SP-49 (cell line): ENCODE measurements around a stretch of chr13.

GRCh38 chr13:72952945-72953317 is 105.9 kb upstream of the KLF5 start:
- PRO-cap, result no peak

- PRO-cap, result no peak
Measured at GRCh38 chr13:73061854-73063080, 3.5 kb downstream of the KLF5 start.

DNA sequence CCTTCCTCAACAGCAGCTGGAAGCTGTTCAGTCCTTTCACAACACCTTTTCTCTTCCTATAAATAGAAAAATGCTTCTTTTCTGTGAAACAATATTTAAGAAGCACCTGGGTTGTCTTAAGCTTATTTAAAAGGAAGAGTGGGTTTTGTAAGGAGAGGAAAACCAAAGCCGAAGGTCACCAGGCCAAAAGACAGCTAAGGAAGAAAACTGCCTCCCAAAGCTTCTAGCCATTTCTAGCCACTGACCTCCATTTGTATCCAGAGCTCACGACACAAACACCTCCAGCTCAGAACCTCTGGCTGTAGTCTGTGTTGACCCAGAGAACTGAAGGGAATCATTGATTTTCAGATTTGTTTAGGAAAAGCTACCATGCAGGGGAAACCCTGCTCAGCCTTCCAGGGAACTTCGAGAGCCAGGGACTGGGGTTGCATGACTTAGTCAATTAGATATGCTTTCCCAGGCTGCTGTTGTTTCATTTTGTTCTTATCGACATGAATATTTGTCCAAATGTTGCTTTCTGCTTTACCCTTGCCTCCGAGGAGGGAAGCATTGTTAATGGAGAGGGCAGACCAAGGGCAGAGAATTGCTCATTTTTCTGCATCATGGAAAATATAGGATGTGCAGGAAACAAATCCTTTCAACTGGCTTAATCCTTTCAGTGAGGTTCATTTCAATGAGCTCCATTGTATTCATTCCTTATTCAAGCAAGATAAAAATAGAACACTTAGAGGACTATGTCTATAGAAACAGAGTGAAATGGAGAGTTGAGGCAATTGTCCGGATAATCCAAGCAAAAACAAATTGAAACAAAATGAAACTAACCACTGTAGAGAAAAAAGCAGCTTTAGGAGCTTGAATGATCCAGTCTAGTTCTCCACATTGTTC is 82.5 kb downstream of the KLF5 start:
- PRO-cap, result no peak

DNA sequence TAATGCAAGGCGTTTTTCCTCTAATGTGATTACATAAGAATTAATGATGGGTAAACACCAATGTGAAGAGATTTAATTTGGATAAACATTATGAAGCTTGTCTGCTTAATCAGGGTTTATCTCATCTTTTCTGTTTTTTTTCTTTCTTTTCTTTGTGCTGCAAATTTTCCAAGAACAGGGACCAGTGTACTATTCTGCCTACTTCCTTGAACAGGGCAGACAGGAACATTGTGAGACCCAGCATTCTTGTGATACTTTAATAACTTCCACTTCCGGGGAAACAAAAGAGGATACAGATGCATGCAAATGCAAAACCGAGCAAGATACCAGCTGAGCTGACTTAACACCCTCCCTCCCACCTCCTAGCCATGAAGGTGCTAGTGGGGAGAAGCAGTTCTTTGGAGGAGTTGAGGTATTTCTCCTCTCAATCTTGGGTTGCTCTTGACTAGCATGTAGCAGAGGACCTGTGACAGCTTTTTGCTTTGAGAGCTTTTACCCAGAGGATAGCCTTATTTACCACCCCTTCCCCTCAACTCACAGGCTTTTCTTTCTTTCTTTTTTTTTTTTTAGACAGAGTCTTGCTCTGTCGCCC is 111.1 kb downstream of the KLF5 start:
- PRO-cap, result no peak

- PRO-cap, result no peak
Measured at GRCh38 chr13:73288393-73289014, 229.7 kb downstream of the KLF5 start.

DNA sequence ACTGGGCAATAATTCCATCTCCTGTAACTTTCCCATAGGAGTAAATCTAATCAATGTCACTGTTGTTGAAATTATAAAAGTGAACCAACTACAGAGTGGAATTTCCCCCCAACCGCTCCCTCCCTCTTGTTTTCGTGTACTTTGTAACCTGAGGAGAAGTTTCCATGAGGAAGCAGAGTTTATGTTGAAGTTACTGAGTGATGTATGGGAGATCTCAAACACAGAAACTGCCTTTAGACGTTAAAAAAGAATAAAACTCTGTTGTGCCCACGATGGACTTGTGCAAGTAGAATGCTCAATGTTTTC is 559.7 kb downstream of the KLF5 start:
- PRO-cap, result no peak

DNA sequence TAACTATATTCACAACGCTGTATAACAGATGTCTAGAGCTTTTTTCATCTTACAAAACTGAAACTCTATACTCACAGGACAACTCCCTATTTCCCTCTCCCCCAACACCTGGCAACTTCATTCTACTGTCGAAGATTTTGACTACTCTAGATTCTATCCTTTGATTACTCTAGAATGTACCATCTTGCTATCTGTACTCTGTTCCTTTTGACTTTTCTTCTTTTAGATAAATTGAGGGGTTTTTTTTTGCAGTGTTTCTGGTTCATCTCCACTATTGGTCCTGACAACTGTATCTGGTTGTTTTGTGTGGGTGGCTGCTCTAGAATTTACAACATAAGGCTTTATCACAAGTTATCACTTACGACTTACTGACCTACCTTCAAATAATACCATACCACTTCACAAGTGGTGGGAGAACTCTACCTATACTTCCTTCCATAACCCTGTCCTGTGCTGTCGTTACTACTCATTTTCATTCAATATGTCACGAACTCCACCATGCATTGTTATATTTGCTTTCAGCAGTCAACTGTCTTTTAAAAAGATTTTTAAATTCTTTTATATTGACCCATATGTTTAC is 875.2 kb downstream of the KLF5 start:
- PRO-cap, result no peak

GRCh38 chr13:74287997-74289033 is 1193.7 kb downstream of the TBC1D4 start:
- PRO-cap, result no peak

DNA sequence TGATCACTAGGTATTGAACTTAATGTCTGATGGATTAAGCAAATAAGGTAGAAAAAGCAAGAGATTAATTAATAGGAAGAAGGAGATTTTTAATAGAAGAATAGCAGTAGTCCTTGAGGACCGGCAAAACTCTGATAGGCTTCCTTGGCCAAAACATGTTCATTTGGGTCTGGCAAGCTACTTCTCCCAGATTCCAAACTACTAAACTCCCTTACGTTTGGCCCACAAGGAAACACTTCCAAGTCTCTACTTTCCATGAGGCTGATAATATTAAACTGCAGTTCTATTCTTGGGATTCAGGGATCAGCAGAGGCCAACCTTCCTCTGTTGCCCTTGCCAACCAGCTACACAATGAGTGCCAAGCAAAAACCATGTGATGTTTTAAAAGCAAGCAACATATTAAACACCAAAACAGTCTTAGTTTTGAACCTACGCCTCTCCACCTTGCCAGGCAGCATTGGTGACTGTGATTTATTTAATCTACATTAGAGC is 287.3 kb downstream of the TBC1D4 start:
- PRO-cap, result no peak

DNA sequence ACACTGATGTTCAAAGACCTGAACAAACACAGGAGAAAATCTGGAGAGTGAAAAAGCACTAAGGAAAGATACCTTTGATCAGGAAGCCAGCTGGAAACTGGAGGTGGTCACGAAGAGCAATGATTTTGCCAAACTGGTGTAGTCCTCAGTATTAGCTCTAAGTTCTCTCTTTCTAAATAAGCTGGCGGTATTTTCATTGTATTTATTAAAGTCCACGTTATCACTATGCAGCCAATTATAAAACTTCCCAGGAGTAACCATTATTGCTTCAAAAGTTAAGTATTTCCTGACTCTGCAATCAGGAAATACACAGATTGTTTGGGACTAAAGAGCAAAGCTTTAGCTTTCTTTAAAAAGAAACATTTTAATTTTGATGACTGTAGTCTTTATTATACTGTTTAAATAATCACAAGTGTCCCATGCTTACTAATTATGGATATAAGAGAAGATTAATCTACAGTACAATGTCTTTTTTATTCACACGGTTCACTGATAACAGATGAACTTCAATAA is 115.1 kb downstream of the TBC1D4 start:
- PRO-cap, result no peak

DNA sequence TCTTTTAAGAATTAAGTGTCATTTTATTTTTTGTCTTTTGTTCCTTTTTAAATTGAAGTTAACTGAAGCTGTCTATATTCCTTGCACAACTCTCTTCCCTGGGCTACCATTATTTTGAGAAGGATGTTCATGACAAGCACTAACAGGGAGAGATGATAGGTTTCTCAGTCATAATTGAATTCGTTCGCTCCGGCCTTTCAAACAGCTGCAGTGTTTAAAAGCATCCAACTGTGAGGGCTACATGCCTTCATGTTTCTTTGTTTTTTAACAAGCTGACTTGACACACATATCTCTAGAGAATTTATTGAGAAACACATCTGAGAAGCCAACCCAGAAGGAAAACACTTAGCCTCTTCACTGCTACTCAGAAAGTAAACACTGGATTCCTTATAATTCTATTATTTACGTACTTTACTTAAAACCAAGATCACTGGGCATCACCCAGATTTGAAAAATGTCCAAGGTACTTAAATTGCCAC is 76.0 kb downstream of the TBC1D4 start:
- PRO-cap, result no peak

DNA sequence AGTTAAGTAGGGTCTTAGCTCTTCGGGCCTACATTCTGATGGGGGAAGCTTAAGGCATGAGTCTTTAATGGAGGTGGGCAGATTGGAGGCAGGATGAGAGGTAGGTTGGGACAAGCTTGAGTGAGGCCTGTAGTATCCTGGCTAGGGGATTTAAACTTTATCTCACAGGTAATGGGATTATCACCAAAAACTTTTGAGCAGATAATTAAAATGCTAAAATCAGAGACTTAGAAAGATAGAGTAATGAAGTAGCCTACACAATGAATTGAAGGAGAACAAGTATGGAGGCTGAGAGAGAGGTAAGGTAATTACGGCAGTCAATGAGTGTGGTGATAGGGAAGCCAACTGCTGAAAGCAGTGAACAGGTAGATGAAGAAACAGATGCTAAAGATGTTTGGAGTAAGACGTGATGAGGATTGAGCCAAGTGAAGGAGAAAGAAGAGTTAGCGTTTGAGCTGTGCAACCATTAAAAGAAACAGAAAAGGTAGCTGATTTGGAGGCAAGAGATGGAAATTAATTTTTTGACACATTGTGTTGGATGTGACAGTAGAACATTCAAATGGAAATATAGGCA is 137.1 kb downstream of the LMO7 start:
- PRO-cap, result no peak

DNA sequence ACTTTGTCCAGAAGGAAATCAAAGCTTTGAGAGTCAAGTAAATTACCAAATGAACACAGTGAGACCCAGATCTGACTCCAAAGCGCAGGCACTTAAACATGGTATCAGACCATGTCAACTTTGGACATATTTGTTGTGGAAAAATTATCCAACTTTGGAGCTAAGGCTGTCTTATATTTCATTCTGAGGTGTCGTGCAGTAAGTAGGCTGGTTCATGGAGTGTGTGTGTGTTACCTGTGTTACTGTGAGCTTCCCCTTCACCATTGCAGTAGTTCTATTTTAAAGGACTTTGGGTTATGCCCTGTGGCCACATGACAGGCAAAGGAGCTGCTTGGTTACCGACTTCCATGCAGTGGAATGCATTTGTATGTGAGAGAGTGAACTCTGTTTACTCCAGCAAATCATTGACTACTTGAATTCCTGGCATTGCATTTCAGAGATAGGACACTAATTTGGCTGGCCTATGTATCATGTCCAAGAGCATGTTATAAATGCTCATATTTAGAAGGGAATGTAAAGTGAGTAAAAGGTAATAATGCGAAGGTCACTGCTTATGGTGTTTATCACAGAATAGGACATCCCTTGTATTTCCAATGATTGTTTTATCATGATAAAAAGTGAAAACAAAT is 156.3 kb downstream of the LMO7 start:
- PRO-cap, result no peak

GRCh38 chr13:75796700-75796965 is 160.5 kb downstream of the LMO7 start:
- PRO-cap, result no peak

DNA sequence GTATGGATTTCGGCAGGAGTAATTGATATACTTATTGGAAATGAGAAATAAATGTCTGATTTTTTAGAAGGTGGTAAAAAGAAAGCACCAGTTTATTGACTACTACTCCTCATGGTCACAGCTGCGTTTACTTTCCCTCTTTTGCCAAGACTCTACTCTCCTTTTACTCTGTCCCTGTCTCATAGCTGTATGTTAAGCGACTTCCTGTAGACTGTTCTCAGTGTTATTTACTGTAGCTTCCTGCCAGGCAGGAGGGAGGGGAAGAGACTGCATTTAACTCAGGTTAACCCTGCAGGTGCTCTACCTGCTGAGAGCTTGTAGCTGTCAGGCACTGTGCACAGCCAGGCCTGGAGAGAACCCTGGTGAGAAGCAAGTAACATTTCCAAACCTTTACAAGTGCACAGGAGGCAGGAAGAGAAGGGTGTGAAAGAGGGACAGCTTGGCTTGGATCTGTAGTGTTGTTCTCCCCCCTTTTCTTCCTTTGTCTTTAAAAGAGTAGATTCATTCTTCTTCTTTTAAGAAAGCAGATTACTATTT is 167.0 kb downstream of the LMO7 start:
- PRO-cap, result no peak

- PRO-cap, result no peak
Measured at GRCh38 chr13:76014871-76015349, 378.8 kb downstream of the LMO7 start.

DNA sequence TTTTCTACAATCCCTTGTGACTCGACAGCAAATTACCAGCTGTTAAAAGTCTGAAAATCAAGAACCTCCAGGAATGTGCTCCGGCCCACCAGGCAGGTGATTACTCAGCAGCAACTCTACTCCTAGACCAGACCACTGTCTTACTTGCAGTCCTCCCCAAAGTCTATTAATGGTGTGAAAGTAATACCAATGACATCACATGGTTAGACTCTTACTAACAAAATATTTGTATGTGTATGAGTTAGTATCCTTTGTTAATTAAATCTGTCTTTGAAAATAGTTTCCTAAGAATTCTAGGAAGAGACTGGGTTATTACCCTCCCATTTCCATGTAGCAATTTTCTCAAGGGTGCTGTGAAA is 362.2 kb downstream of the KCTD12 start:
- PRO-cap, result no peak

GRCh38 chr13:76825852-76826085 is 60.4 kb downstream of the KCTD12 start:
- PRO-cap, result no peak

DNA sequence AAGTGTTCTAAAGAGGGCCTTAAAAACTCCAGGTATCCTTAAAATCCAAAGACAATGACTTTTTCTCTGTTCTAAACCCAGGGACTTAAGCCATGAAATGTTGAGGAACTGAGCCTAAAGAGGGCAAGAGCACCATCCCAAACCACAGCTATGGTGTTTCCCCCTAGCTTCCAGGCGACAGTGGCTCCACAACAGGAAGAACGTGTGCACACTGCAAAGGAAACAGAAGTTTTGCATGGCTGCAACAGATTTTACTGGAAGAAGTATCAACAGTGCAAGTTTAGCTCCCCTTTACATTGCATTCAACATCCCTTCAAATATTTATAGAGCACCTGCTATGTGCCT is 8.2 kb upstream of the KCTD12 start:
- PRO-cap, result no peak

DNA sequence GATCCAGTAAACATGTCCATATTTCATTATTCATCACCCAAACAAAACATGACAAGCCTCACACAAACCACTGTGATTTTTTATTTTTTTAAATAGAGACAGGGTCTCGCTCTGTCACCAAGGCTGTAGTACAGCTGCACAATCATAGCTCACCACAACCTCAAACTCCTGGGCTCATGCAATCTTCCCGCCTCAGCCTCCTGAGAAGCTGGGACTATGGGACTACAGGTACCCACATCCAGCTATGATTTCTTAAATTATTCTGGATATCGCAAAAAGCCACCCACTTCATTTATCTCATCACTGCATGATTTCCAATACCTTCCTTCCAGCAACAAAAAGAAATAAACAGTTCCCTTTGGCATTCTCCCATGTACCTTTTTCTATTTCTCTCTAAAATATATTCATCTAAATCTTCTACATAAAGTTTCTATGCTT is 6.3 kb downstream of the FBXL3 start:
- PRO-cap, result no peak